Hair follicular keratinocyte (primary cell): ENCODE data around the gene CHSY3.

DNA sequence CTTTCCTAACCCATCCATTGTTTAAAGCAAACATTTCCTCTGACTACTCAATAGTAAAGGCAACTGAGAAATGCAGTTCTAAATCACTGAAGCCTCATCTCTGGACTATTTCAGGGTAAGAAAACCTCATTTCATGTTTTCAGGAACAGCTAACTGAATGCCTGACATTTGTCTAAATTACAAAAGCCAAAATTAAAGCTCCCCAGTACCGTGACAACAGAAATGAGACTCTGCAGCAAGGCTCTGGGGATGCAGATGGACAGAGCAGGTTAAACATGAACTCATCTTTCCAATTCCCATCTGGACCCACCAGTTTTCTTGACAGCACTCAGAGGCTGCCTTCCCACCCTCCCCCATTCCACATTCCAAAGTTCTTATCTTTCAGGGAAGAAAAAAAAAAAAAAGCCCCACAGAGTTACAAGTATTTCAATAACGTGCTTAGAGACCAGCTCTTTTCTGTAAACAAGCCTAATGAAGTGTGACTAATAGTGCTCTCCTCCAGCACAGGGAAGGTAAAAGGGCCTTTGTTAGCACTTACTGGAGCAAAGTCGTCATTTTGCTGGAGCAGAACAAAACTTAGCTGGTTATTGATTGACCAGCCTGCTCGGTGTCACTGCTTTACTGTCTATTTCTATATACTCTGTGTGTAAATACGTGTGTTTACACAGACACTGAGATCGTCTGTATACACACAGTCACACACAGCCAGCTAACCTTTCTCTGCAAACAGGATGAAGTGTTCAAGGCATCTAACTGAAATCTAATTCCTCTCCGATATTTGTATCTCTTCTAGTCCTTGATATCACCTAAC lies 85.1 kb downstream of the ZNF608 start:
- RAMPAGE, long total RNA: no peak

DNA sequence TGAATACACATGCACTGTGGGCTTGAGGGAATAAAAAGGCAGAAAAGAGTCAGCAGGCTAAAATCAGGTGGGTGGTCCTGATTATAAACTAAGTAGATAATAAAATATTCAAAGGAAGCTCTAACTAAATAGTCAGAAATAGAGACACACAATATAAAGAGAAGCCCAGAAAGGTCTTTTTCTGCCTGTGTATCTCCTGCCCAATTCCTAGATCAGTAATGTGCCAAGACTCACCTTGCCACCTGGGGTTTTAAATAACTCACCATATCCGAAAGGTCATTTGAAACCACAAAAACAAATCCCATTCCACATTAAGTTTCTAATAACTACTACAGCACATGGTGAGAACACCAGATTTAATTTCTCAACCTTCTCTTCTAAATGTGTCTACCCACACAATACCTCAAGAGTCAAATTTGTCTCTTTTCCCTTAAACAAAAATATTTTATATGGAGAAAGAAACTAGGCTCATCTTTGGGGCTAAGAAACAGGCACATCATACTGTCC lies 75.3 kb downstream of the ZNF608 start:
- RAMPAGE, long total RNA: no peak

DNA sequence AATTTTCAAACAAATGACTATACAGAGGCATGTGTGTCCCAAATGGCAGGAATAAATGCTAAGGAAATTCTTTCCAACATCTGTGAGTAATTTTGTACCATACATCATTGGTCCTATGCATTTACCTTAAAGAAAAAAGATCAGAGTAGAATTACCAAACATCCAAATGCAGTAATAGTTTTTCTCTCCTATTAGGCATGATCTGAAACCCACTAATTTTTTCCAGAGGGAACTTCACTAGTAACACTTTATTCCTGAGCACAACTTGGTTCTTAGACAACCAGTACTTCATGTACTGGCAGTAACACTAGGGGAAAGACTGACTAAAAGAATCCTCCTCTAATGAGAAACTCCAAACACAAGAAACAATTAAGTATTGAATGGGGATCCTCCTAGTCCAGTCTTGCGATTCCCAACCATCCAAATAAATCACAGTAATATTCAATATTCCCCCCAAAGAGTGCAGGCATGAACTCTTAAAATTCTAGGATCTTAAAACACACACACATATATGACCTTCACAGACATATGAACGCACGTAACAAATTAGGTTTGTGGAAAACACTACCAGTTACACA lies 49.0 kb downstream of the ZNF608 start:
- RAMPAGE, long total RNA: no peak

- RAMPAGE, long total RNA: no peak
Measured at GRCh38 chr5:124744279-124745305, 1.8 kb downstream of the ZNF608 start.

DNA sequence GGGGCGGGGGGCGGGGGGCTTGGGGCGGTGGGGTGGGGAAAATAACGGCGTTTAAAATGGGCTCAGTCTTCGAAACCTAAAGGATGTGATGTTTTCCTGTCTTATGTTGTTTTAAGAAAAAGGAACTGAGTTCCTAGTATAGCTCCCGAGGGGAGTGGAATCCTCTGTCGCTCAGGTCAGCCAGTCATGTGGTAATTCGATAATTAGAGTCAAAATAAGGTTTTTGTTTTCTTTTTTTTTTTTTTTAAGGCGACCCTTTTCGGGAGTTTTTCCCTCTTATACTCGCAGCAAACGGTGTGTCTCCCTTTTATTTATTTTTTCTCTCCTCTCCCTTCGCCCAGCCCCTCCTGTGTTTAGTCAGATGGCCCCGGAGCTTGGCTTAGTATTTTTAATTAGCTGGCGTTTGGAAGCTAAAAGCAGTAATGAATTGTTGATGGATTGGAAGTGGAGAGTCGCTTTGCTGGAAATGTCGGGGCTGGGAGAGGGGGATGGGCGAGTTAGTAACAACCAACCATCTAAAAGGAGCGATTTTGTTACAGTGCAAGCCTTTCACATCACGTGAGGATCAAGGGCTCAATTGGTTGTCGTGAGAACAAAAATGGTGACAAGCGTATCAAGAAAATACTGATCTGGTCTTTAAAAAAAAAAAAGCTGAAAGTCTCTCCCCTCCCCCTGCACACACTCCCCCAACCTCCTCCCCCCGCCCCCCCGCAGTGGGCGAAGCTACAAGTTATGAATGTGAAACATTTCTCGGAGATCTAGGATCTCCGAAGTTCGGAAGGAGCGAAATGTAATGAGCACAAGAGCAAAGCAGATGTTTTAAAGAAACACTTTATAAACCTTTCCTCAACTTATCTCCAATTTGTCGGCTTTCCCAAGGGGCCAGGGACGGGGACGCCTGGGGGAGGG lies 753 bp upstream of the ZNF608 start:
- RAMPAGE, long total RNA: no peak

DNA sequence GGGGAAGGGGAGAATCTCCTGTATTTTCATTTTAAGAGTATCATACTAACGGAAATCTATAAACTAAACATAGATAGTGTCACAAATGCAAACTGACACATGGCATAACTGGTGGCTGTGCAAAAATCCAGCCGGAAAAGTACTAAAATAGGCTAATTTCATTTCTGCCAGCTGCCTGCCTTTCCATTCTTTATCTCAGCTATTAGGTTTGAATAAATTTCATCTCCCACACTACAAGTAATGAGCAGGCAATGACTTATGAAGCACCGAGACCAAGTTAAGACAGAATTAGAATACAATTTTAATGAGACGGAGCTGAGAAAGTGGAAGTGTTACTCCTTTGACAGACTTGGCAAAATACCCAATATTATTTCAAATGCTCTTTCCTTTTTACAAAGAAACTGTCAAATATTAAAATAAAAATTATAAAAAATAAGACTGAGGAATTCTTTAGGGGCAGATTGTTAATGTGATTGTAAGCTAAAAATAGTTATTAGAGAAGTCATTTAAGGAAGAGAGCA lies 258.9 kb upstream of the ZNF608 start:
- RAMPAGE, long total RNA: no peak

DNA sequence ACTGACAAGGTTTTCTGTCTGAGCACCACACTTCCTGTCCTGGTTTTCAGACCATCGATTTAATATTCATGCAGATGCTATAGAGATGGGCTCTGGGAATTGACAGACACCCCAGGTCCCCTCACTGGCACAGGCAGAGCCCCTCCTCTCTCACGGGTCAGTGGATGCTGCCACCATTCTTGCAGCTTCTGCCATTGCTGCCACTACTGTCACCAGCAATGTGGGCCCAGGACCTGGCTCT lies 478.9 kb upstream of the ZNF608 start:
- RAMPAGE, long total RNA: no peak

GRCh38 chr5:125410917-125411891 lies 664.8 kb upstream of the ZNF608 start:
- RAMPAGE, long total RNA: no peak

DNA sequence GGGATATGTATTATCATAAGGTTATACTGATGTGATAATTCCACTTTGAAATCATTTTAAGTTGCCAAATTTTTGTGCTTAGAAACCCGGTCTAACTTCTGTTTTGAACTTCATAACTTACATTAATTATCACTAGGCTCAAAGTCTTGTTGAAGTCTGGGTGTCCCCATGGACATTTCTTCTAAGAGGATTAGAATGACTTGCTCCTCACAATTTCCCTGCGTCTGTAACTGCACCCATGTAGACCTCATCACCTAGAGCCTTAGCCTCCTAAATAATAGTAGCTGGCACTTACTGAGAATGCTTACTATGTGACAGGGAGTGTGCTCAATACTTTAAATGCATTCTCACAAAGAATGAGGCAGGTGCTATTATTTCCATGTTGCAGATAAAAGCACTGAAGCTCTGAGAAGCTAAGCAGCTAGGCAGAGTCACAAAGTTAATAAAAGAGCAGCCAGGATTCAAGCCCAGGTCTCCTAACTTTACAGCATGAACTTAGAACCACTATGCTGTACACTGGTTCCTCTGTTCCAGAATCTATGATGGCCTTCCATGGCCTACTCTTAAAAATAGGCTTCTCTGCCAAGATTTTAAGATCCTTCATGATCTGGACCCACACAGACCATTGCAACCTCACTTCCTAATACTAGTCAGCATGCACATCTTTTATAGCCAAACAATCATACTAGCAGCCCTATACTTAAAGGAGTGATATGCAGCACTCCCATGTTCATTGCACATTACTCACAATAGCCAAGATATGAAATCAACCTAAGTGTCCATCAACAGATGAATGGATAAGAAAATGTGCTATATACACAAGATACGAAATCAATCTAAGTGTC lies 1.5 kb downstream of the GRAMD2B start:
- RAMPAGE, long total RNA: no peak

DNA sequence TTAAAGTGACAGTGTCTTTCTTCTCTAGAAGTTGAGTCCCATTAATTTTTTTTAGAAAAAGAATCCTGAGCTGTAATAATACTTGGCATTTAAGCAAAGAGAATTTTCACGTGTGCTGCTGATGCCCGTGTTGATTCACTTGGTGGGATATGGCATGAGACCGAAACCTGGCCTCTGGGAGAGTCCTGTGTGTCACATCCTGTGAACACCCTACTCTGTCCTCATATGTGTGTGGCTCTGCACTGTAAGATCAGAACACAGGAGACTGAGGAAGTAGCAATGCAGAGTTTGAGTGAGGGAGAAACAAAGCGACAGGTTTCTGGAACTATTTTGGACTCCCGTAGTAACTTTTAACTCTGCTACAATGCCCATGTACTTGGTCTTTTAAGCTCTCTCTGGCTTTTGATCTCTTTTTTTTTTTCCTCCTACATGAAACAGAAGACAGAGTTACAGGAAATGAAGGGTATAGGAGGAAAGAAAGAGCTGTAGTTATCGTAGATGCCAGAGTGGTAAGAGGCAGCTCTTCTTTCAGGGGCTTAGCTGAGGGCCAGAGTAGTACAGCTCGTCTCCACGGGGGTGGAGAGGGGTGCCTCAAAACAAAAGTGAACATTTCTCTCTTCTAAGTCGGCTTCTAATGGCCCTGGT lies 26.6 kb downstream of the GRAMD2B start:
- RAMPAGE, long total RNA: no peak

DNA sequence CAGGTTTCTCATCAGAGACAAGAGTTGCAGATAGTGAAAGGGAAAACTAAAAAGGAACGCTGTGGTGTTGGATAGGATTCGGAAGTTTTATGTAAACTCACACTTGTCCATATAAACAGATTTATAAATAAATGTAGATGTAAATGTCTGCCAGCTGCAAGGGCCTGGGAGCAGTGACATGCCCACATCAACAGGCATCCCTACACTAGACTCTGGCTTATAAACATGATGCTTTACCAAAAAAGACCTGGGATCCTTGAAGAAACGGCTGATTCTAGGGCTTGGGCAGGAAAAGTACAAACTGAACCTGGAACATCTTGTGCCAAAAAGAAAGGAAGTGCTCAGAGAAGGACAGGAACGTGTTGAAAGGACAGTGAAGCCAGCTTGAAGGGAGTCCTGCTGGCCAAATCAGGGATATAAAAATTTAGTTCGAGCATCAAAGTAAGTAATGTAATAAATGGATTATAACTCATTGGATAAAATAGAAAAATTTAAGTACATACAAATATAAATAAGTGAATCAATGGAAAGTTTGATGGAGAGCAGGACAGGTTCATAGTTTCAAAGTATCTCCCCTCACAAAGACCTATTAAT lies 58.2 kb downstream of the ALDH7A1 start:
- RAMPAGE, long total RNA: no peak

- RAMPAGE, long total RNA: no peak
Measured at GRCh38 chr5:126853420-126853754, 76.5 kb downstream of the LMNB1 start.

DNA sequence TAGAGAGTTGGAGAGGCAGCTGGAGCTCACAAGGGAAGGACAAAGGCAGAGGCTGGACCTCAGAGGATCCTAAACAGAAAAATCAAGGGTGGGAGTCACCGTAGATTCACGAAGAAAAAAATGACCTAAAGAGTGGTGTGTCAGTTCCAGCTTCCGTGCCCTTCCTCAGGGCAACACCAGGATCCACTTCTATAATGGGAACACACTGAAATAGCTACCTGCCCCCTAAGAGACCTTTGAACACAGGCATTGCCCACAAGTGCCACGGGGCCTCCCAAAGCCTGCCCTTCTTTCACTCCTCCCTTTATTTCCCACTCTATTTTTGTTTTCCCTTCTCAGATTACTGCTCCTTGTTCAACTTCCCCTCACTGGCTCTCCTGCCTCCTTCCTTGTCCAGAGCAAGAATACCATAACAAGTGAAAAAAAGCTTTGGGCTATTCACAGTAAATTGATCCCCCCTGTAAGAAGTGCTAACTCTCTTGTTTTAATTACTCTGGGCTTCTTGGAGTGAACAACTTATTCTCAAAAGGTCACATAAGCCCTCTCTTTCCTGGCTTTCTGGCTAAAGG lies 11.1 kb downstream of the CTXN3 start:
- RAMPAGE, long total RNA: no peak

- RAMPAGE, long total RNA: no peak
Measured at GRCh38 chr5:127875320-127876347, 172.4 kb downstream of the CCDC192 start.

DNA sequence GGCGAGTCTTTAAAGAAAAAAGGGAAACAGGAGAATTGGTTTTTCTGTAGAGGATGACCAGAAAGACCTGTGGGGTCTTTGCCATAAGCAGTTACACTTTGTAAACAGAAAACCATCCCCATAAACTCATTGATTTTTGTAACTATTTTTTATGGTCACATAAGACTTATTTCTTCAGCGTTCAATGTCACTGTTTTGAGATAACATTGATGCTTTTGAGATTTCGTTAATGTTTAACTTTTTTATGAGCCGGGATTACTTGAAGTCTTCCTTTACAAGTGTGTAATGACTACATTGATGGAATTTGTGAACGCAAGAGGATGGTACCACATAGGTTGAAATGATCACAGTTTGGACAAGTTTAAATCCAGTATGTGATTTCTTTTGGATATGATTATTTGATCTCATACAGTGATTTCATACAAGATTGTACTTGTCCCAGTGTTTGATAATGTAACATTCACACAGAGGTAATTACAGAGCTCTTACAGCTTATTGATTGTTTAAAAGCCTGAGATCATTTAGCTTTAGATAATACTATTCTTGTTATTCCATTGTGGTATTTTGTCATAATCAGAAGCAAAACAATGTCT lies 1.9 kb downstream of the SLC12A2 start:
- RAMPAGE, long total RNA: no peak

- RAMPAGE, long total RNA: no peak
Measured at GRCh38 chr5:128157876-128158566, 74.5 kb downstream of the SLC12A2 start.

GRCh38 chr5:128537734-128538076 lies 340 bp downstream of the FBN2 start:
- RAMPAGE, long total RNA: no peak

- RAMPAGE, long total RNA: no peak
Measured at GRCh38 chr5:128976926-128977355, 11.7 kb downstream of the SLC27A6 start.

DNA sequence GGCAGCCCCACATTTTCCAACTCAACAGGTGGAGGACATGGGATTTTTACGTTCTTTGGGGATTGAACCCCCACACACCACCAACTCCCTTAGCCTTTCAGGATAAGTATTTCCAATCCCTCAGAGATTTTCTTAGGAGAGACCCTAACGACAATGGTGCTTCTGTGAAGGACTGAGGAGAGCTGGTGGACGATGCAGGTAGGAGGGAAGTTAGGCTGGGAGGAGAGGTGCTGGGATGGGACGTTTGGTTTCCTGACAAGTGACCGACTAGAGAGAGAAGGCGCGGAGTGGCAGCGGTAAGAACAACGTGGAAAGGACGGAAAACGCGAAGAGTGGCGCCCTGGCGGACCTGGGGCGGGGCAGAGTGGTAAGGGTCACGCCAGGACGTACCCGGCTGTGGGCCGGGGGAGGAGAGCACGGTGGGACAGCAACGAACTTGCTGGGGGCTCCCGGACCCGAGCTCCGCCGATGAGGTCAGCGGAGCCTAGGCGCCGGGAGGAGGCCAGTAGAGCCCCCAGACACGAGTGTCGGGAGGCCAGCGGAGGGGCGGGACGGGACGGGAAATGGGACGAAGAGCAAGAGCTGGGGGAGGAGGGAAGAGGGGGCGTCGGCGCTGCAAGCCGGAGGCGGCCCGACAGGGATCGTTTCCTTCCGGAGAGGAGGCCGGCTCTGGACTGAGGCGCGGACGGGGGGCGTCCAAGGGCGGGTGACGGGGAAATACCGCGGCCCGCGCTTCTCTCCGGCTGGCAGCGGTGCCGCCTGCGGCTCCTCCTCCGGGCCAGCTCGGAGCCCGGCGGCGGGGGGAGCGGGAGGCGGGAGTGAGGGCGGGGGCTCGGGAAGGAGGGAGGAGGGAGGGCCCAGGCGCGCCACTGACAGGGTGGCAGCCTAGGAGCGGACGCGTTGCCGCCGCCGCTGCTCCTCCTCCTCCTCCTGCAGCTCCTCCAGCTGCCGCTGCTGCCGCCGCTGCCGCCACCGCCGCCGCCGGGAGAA lies at the start of gene CHSY3:
Gene CHSY3 (plus strand): TSS at position 869 of the 990 bp plus-strand sequence.
- RAMPAGE, long total RNA: no peak

DNA sequence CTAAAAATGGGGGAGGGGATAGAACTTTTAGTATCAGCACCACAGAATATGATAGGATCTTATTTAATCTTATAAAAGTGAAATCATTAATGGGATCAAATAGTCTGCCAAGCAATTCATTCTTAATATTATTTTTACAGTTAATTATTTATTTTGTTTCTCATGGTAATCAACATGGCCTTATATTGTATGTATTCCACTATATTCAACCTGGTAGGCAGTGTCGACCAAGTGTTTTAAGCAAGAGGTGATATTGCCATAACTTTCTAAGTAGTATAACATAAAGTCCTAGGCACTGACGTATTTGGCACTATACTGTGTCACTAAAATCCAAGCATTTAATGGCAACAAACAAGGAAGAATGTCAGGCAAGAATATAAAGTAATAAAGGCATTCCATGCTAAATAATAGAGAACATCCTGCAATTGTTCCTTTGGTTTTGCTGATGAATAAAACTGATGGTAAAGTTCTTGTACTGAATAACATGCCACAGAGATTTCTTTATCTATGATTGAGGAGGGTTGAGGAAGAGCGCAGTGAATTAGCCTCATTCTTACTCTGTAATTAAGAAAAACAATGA lies 257.0 kb downstream of the HINT1 start:
- RAMPAGE, long total RNA: no peak